ENCODE data around the gene ABLIM3.

- PRO-cap: no peak
Observed at GRCh38 chr5:146609323-146609607, 93.3 kb upstream of the GPR151 start.

DNA sequence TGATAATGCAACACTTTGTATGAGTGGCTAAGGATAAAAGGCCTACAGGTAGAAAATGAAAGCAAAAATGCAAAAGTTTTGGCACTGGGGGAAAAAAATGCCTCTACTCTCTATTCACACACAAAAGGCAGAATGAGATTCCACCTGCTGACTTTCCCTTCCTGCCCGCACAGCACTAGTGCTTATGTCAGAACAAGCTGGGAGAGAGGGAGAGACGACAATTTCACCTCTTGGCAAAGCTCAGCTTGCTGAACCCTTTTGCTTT, 1.6 kb downstream of the PPP2R2B start:
- PRO-cap: no peak

DNA sequence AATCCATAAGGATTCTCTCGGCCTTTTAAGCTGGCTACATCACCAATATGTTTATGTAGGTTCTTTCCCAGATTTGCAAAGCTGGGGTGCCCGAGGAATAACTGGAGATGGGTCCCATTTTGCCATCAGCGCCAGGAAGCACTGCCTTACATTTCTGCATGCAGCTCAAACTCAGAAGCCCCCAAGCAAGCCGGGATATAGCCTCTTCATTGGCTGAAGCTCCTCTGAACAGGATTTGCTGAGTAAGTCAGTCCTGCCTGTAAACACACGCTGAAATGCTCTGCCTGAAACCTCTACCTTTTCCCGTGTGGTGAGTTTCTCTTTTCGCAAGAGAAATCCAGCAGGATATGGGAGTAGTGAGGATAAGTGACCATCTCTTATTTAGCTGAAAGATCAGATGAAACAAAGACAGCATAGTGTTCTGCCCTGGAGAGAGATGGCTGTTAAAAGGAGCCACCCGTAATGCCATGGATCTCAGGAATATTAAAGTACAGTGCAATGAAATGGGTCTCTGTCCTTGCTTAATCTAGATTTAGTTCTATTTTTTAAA, 177.3 kb upstream of the PPP2R2B start:
- PRO-cap: no peak

GRCh38 chr5:147310180-147310667, 75.4 kb downstream of the STK32A start:
- PRO-cap: no peak

DNA sequence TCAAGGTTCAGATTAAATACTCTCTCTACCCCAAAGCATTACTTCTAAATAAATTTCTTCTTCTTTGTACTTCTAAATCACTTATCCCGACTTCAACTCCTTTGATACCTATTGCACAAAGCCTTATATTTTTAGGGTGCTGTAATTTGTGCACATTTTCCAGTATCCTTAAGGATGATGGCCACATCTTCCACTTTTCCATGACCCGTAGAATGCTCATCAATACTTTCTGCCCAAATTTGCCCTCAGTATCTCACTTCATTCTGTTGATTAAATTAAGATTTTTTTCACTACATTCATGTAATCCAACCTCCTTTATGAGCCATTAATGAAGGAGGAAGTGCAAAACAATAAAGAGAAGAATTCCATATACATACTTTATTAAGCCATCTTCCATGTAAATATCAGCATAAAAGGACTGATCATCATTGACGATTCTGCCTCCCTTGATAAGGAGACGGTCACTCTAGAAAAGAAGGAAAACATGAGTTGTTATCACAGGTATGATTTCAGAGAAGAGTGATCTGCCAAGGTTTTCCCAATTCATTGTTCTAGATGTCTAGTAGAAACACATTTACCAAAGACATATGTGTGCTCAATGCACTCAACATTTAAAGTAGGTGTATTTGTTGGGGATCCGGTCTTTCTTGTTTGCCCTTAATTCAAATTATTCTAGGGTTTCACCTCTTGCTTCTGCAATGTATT, 85.2 kb downstream of the DPYSL3 start:
- PRO-cap: no peak

GRCh38 chr5:147721640-147722041, 60.9 kb downstream of the JAKMIP2 start:
- PRO-cap: unidirectional peak, minus-strand start at chr5:147721874

DNA sequence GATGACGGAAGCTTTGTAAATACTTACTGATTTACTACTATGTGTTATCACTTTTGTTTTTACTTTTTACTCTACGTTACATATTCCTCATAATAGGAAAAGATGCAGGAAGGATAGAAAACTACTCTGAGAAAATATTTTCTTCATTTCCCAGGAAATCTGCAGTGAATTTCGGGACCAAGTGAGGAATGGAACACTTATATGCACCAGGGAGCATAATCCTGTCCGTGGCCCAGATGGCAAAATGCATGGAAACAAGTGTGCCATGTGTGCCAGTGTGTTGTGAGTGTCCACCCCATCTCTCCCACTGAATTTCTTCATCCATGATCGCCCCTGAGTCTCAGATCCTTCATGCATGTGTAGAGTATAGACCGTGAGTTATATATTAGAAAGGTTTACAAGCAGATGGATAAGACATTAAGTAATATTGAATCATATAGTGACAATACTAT, 43.1 kb downstream of the SPINK5 start:
- PRO-cap: no peak

DNA sequence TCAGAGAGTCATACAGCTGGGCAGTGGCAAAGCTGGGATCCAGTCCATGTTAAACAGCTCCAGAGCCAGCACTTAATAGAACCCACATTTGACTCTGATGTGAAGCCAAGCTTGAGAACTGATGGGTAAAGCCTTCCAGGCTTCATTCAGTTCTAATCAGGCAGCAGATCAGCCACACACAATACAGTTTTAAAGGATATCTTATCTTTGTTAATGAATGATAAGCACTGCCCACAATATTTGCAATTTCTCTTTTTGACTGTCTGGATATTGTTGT, 31.2 kb upstream of the HTR4 start:
- PRO-cap: no peak

- PRO-cap: no peak
Observed at GRCh38 chr5:148828196-148829123, 2.0 kb downstream of the ADRB2 start.

- PRO-cap: no peak
Observed at GRCh38 chr5:148956570-148957087, 106.2 kb downstream of the SH3TC2 start.

DNA sequence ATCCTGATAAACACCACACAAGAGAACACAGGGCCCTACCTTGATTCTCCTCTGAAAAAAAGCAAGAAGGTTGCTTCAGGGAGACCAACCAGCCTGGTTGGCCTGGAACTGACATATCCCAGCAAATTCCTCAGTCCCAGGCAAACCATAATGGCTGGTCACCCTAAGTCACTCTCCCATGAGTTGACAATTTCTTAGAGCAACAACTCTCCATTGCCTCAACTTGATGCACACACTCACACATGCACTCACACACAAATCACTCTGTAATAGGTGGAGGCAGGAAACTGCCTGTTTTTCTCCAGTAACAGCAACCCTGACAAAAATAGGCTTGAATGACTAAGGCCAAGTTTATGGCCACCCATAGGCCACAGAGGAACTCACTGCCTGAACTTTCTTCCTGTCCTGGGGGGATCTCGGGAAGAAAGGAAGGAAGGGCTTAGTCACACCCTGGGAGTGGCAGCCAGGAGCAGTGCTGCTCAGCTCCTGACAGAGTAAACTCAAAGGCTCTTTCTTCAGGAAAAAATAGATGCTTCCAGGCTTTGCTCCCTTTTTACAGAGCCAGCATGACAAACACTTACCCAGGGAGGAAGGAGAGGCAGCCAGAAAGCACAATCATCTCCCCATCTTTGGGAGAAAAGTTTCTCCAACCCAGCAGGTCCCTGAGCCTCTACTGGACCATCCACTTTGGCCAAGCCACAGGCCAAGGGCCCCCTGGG, 459 bp downstream of the SH3TC2 start:
- PRO-cap: no peak

GRCh38 chr5:149141284-149141997, at the start of gene ABLIM3:
Gene ABLIM3 (plus strand): TSS chr5:149141493.
- PRO-cap: unidirectional peak, plus-strand start at chr5:149141493

DNA sequence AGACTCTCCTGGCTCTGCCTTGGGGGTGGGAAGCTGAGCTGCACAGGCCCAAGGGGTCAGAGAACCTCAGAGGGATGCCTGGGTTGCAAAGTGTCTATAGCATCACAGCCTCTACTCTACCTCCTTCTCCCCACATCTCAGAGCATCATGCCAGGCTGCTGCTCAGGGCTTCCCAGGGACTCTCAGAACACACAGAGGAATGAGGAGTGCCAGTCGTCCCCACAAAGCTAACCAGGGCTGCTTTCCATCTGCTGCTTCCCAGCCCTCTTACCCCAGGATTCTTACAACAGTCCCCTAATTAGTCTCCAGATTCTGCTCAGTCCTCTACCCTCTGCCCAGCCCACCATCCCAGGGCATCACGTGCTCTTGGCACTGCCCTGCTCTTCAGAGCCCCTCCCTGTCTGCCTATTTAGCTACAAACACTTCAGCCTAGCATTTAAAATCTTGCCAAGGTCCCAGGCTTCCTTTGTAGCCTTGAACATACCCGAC, 54.3 kb upstream of the AFAP1L1 start:
- PRO-cap: no peak

GRCh38 chr5:149258869-149259670, 12.6 kb upstream of the AFAP1L1 start:
- PRO-cap: no peak

DNA sequence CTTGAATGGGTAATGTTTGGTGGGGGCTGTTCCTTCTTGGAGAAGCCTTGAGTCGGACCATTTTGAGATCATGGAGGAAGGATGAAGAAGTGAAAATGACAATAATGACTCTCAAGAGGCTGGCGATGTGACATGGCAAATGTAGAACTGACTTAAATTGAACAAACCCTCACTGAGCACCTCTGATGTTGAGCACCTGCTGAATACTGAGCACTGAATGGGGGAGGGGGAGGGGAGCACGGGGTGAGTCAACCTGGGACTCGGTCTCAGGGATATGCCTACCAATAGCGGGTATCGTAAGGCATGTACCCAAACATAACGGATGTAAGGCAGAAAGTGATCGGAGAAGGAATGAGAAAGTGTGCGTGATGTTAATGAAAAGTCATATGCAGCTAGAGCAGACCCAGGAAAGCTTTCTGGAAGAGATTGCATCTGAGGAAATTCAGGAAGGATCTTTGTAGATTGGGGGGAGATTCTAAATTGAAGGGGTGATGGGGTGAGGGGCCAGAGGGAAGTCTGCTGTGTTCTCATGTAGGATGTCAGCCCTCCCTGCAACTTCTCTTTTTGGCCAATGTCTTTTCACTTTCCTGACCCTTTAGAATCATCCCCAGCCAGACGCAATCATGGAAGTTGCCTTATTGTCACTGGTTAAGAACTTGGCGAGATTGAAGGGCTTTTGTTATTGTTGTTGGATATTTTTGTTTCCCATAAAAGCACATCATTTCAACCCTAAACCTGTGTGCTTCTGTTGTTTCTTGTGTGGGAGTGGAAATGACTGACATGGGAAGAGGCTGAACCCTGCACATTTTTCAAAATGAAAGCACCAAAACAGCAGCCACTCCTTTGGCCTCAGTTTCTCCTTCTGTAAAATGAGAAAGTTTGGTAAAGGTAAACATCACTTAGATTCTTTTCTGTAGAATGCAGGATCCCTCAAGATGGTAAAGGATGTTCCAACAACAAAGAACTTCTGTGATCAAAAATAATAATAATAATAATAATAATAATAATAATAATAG, 11.6 kb upstream of the AFAP1L1 start:
- PRO-cap: no peak

DNA sequence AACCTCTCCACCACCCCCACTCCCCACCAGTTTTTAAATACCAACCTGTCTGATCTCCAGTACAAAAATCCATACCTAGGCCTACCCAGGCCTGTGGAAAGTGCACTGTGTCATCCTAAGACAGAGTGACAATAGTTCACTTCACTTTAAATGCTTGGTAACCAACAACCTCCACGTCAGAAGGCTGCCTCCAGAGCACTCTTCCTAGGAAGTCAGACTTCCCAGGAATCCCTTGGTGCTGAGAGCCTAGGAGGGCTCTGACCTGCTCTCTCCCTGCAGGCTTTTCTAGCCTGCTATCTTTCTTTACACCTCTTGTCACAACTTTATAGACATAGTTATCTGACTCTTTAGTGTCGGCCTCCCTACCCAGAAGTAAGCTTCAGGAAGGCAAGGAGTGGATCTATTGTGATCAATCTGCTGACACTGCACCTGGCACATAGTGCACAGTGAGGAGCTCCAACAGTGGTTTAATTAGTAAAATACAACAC, 2.2 kb downstream of the AFAP1L1 start:
- PRO-cap: unidirectional peak, minus-strand start at position 297 of the sequence

GRCh38 chr5:149344755-149345106, 568 bp upstream of the GRPEL2 start:
- PRO-cap: no peak

DNA sequence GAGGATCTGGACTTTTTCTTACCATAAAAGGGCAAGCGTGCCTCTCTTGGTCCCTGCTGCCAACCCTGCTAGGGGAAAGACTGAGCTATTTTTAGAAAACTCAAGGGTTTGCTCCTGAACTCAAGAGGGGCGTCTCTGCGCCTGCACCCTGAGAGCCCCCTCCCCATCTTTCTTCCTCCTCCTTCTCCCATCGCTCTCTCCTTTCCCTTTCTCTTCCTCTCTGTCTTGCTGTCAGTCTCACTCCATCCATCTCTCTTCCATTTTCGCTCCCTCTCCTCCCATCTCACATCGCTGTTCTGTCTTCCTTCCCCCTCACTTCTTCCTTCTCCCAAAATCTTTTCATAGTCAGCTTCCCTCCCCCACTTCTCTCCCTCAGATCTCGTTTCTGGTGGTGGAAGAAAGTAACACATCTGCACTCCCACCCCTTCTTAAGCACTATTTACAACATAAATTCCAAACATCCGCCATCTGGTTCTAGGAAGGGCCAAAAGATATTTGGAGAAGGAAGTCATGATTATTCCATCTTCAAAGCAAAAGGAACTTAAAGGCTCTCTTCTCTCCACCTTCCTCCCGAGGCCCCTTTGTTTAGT, 38.2 kb upstream of the IL17B start:
- PRO-cap: no peak

- PRO-cap: no peak
Observed at GRCh38 chr5:149430165-149431221, 51.4 kb upstream of the IL17B start.

- PRO-cap: no peak
Observed at GRCh38 chr5:149471423-149472234, 79.6 kb downstream of the CSNK1A1 start.

Measured in endothelial cell (in vitro differentiated cells).